ENCODE data around the gene COPS9.

DNA sequence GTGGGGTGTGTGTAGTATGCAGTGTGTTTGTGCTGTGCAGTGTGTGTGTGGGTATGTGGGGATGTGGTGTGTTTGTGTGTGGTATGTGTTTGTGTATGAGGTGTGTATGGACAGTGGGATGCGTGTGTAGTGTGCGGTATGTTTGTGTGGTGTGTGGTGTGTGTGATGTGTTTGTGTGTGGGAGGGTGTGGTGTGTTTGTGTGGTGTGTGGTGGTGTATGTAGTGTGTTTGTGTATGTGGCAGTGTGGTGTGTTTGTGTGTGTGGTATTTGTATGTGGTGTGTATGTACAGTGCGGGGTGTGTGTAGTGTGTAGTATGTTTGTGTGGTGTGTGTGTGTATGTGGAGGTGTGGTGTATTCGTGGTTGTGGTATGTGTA lies 60.8 kb downstream of the TWIST2 start:
- RRBS: no CpG with 5 or more reads among the region's 4 CpGs

GRCh38 chr2:238911354-238911944 lies 63.6 kb downstream of the TWIST2 start:
- RRBS: 97% methylated on average over 2 of the region's 12 CpGs

DNA sequence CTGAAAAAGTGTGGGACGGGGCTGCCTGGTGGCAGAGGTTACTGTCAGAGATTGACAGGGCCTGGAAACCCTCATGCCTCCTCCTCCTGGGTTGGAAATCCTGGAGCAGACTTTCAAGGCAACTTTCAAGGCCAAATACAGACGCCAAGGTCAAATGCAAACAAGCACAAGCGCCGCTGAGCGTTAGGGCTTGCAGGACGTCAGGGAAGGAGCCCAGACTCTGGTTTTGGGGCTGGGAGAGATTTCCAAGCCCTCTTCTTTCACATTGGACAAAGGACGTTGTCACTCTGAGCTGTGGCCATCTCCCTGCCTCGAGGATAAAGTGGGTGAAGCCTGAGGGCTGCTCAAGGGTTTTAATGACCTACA lies 120.1 kb downstream of the TWIST2 start:
- RRBS: no CpG with 5 or more reads among the region's 8 CpGs

DNA sequence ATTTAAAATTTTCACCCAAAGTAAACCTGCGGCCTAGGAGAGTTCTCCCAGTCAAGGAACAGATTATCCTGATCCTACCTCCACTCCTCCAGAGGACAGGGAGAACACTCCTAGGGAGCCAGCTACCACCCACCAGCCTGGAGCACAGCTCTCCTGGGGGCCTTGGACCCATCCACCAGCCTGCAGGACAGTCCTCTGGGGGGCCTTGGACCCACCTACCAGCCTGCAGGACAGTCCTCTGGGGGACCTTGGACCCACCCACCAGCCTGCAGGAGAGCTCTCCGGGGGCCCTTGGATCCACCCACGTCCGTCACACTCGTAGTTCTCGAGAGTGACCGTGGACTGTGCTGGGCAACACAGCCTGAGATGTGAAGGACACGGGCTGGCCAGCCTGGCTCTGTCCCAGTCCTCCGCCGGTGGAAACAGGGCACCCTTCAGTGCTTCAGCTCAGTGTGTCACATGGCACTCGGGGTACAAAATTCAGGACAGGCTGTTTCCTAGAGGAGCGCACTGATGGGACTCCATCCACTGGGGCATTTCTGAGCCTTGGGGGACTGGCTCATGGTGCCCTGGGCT lies 211.9 kb downstream of the TWIST2 start:
- RRBS: no CpG with 5 or more reads among the region's 12 CpGs

GRCh38 chr2:239121572-239122017 lies 273.7 kb downstream of the TWIST2 start:
- RRBS: no CpG with 5 or more reads among the region's 16 CpGs

- RRBS: no CpG with 5 or more reads among the region's 8 CpGs
Measured at GRCh38 chr2:239232299-239233273, 168.2 kb downstream of the HDAC4 start.

- RRBS: no CpG with 5 or more reads among the region's 17 CpGs
Measured at GRCh38 chr2:239238499-239239296, 162.1 kb downstream of the HDAC4 start.

- RRBS: no CpG with 5 or more reads among the region's 4 CpGs
Measured at GRCh38 chr2:239295368-239295690, 105.5 kb downstream of the HDAC4 start.

GRCh38 chr2:239300007-239301089 lies 100.5 kb downstream of the HDAC4 start:
- RRBS: 81% methylated on average over 5 of the region's 24 CpGs

DNA sequence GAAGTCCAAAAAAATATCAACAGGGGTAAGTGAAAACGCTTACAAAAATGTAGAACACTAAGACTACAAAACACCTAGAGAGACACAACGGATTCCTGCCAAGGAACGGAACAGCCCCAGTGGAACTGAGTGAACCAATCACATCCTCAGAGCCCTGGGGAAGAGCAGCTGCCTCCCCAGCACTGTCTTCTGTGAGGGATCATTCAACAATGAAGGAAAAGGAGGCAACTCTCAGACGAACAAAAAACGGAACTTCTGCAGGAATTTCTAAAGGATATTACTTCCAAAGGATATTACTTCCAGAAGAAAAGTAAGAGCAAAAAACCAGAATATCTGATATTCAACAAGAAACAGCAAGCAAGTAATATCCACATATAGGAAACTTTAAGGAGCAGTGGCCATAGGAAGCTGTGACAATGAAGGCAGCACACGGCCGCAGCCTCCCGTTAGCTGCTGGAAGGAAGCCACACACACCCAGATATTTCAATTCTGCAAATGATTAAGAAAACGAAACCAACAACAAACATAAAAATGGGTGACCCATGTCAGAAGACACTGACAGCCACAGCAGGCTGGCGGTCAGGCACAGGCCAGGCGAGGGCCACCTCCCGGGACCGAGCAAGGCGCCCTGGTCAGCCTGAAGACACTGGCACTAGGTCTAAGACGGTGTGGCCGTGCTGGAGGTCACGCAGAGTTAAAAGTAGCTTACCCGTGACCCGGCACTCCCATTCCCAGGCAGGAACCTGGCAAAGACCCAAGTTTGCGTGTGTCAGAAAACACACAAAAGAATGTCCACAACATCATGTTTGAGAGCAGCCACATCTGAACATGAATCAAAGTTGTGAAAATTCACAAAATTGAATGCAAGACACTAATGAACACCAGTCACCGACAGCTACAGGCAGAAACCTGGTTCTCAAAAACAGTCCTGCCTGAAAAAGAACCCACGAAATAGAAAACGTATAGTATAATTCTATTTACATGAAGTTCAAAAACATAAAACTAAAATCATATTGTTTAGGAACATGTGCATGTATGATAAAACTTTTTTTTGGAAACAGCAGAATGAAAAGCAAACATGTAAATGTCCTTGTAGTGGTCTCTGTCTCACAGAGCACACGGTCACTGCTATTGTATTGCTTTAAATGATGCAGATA lies 81.6 kb downstream of the HDAC4 start:
- RRBS: 70% methylated on average over 3 of the region's 24 CpGs

GRCh38 chr2:239329231-239330293 lies 71.3 kb downstream of the HDAC4 start:
- RRBS: no CpG with 5 or more reads among the region's 21 CpGs

DNA sequence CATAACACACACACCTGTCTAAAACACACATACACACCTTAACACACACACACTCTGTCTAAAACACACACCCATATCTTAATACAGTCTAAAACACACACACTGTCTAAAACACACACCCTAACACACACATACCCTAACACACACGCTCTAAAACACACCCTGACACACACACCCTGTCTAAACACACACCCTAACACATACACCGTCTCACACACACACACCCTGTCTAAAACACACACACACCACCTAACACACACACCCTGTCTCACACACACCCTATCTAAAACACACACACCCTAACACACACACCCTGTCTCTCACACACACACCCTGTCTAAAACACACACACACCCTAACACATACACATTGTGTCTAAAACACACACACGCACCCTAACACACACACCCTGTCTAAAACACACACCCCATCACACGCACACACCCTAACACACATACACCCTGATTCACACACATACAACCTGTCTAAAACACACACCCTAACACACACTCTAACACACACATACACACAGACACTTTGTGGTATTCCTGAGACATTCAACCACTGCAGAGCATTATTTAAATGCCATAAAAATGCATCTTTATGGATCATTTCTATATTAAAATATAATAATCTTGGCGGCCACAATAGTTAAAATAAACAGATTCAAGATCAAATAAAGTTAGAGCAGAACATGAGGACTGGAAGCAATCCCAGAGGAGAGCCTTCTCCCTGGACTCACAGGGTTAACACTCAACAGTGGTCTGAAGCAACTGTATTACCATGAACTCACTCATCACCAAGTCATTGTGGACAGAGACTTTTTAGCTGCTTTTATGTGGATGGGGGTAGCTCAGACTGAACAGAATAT lies 54.0 kb downstream of the HDAC4 start:
- RRBS: no CpG with 5 or more reads among the region's 5 CpGs

GRCh38 chr2:239402667-239402962 lies 1.8 kb upstream of the HDAC4 start:
- RRBS: no CpG with 5 or more reads among the region's 8 CpGs

DNA sequence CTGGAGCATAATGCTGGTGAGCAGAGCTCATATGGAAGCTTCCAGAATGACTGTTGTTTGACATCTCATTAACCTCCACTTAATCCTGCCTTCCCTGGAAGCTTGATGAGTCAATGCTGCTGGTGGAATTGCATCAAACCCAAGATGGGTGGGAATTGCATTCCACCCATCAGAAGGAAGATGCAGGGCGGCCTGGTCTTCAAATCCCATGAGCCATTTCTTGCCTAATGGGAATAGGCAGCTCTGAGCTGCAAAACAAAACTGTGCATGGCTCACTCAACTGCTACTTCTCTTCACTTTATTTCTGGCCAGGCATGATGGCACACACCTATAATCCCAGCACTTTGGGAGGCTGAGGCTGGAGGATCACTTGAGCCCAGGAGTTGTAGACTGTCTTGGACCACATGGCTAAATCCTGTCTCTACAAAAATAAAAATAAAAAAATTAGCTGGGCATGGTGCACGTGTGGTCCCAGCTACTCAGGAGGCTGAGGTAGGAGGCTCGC lies 283.7 kb upstream of the HDAC4 start:
- RRBS: no CpG with 5 or more reads among the region's 3 CpGs

DNA sequence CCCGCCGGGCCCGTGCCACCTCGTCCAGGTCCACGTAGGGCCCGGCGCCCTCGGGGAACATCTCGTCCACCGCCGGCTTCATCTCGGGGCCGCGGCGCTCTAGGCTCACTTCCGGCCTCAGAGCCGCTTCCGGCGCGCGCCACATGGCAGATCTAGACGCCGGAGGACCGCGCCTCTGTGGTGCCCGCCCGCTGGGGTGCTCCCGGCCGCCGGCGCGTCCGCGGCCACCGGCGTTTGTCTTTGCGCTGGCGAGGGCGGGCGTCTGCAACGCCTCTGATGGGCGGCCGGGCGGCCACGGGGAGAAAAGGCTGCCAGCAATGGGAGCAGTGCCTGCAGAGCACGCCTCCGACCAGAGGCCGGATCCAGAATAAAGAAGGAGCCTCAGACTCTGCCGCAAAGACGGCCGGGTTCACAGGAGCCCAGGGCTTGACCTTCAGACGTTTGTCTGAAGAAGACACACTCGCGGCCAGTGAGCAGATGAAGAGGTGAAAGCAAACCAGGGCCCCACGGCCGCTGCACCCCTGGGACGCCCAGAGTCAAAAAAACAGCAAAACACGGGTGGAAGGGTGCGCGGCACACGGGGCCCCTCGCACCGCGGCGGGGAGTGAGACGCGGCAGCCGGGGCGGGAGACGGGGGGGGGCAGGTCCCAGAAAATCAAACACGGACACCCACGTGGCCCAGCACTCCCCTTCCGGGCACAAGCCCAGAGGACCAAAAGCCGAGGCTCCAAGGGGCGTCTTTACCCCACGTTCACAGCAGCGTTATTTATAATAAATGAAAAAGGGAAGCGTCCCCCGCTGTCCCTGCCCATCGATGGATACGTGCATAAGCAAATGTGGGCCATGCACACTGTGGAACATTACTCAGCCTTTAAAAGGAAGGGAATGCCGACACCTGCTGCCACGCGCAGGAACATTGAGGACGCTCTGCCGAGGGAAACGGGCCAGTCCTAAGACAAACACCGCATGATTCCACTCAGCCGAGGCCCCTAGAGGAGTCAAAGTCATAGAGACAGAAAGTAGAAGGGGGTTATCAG lies at the start of gene COPS9:
TSS of gene COPS9 (minus strand) at position 103 of the 1,037 bp plus-strand sequence.
- RRBS: 3% methylated on average over 34 of the region's 89 CpGs

DNA sequence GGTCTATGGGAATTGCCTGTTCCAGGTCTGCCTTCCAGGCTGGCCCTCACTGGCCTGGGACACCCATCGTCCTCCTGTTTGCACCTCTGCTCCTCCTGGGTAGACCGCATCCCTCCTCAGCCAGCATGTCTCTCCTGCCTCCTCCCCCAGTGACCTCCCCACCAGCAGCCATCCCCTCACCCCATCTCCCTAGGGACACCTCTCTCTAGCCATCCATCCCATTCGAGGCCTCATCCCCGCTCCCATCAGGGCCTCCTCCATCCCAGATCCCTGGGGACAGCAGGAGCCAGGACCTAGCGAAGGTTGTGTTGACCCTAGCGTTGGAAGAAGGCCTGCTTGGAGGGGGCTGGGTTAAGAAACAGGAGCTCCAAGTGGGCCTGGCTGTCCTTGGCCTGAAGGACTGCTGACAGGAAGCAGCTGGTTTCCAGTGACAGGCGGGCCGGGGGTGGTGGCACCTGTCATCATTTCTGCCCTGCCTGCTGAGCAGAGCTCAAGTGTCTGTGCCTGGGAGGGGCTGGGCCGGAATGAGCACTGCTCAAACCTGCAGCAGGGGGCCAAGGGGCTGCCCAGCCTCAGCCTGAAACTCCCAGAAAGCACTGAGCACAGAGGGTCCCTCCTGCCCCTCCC lies 96.0 kb upstream of the OTOS start:
- RRBS: 20% methylated on average over 2 of the region's 9 CpGs

DNA sequence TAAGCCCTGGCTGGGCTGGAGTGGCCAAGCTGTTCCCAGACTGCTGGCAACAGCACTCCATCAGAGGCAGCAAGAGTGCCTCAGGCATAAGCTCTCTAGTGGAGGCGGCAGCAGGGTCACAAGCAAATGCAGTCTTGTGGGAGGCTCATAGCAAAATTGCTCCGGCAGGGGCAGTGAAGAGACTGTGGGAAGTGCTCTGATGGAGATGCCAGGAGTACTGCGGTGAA lies 128.9 kb upstream of the OTOS start:
- RRBS: no CpG with 5 or more reads among the region's 3 CpGs

DNA sequence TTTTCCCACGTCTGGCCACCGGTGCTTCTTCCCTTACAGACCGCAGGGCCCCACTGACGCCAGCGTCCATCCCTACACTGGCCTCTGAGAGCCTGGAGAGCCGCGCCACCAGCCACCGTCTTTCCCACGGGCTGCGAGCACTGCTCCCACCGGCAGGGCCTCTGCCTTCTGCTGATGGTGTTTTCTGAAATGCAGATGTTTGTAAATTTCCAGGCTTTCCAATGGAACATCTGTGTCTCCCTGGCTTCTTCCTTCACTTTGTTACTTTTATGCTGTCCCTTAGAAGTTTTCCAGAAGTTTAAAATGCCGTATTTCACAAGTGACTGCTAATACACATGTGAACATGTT lies 37.2 kb upstream of the GPC1 start:
- RRBS: no CpG with 5 or more reads among the region's 12 CpGs

GRCh38 chr2:240497433-240498307 lies 60.1 kb downstream of the ANKMY1 start:
- RRBS: no CpG with 5 or more reads among the region's 8 CpGs

DNA sequence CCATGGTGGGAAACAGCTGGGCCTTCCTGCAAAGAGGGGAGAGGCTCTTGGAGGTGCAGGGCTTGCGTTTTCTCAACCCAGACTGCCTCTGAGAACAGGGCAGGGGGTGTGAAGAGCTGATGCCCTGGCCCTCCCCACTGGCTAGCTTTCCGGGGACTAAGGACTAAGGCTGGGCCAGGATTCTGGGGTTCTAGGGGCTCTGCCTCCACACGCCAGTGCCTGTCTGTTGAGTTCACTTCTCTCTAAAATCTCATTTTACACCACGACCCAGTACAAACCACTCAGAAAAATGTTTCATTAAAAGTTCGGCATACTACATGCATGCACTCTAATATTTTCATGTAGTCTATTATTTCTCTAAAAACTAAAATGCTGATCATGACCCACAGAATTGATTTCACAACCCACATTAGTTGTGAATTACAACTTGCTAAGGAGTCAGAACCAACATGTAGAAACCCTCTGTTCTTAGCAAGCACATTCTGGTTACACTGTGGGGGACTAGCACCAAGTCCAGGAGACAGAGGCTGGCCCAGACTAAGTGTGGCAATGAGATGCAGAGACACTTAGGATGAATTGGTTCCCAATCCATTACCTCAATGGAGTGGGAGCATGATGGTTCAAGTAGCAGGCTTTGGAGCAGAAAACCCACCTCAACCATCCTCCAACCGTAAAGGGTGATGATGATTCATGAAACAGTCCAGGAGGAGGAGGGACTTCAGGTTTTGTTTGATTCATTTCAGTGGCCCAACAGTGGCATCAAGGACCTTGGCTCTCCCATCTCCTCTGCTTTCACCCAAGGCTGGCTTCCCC lies 1.0 kb upstream of the ANKMY1 start:
- RRBS: no CpG with 5 or more reads among the region's 6 CpGs